Caco-2 (cell line): ENCODE measurements around the genes CDKN2A and ELAVL2.

- PRO-cap, result no peak
- RRBS, result no CpG with 5 or more reads among the region's 5 CpGs
Observed at GRCh38 chr9:20732129-20732567, 48.1 kb downstream of the FOCAD start.

GRCh38 chr9:21334359-21335319 is 565 bp downstream of the KLHL9 start:
- PRO-cap, result unidirectional peak, plus-strand start at chr9:21335156
- RRBS, result 3% methylated on average over 19 of the region's 40 CpGs

GRCh38 chr9:21519577-21520459 is 37.7 kb upstream of the IFNE start:
- PRO-cap, result no peak
- RRBS, result no CpG with 5 or more reads among the region's 5 CpGs

DNA sequence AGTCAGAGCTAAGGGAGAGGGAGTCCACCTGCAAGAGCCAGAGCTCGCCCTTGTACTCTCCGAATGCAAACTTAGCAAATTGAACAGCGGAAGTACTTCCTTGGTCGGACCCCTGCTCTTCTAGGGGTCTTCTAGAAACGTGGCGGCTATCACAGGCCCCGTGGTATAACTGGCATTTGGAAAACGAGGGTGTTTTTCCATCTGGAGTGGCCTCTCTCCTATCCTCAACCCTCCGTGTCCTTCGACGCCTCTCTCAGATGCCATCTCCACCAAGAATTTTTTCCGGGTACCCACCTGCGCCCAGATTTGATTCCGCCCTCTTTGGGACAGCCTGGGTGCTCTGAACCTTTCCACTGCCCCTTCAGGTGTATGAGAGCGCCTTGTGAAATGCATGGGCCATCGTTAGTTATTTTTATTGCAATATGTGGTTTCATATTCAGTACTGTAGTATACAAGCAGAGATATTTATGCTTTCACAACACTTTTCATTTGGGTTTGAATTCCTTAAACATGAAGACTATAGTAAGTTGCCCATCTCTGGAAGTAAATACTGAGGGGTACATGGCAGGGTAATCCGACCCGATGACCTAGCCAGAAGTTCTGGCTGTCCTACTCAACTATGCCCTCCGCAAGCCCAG is 78.1 kb upstream of the IFNE start:
- PRO-cap, result unidirectional peak, minus-strand start at position 65 of the sequence; unidirectional peak, minus-strand start at position 371 of the sequence
- RRBS, result no CpG with 5 or more reads among the region's 19 CpGs

GRCh38 chr9:21911087-21911951 is 63.3 kb downstream of the CDKN2A start:
- PRO-cap, result no peak
- RRBS, result no CpG with 5 or more reads among the region's 4 CpGs

- PRO-cap, result no peak
- RRBS, result 96% methylated on average over 13 of the region's 76 CpGs
Observed at GRCh38 chr9:21974283-21975497, at the start of gene CDKN2A. Gene CDKN2A, minus strand, starts transcription at chr9:21974857.

- PRO-cap, result bidirectional peak, plus-strand start at chr9:21994551, minus-strand start at chr9:21994380; bidirectional peak, plus-strand start at chr9:21994822, minus-strand start at chr9:21994683
- RRBS, result 4% methylated on average over 7 of the region's 40 CpGs
Observed at GRCh38 chr9:21994497-21994903, 14.6 kb downstream of the CDKN2B start.

- PRO-cap, result bidirectional peak, plus-strand start at chr9:21995136, minus-strand start at chr9:21995099; bidirectional peak, plus-strand start at chr9:21995467, minus-strand start at chr9:21995324
- RRBS, result no CpG with 5 or more reads among the region's 59 CpGs
Observed at GRCh38 chr9:21994904-21995618, 14.0 kb downstream of the CDKN2B start.

- PRO-cap, result bidirectional peak, plus-strand start at chr9:22008825, minus-strand start at chr9:22008707
- RRBS, result 3% methylated on average over 28 of the region's 46 CpGs
Observed at GRCh38 chr9:22008482-22009038, 545 bp downstream of the CDKN2B start.

DNA sequence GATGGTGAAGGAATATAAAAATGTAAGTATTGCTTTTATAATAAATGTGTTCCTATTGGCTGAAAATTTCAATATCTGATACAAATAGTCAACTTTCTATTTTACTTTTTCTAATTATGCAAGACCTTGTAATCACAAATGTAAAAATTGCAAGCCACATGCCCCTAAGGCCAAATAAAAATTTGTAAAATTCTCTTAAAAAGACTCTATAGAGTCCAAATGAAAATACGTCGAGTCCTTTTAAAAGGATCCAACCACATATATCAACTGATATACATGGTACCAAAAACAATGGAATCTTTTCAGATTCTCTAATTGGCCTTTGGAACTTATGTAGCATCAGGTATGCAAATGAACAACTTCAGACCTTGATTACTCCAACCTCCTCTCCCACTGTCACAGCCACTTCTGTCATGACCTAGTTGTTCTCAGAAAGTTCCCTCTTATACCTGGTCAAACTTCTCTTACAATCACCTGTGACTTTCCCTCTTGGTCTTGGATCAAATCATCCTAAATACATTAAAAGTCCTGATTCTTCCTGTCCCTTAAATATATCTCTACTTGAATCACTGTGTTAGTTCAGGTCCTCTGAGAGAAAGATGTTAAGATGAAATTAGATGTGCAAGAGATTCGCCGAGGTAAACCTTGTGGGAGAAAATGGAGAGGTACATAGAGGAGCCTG is 104.8 kb upstream of the CDKN2B start:
- PRO-cap, result no peak
- RRBS, result no CpG with 5 or more reads among the region's 4 CpGs

- PRO-cap, result no peak
- RRBS, result 8% methylated on average over 3 of the region's 58 CpGs
Observed at GRCh38 chr9:22447257-22448307, 958 bp downstream of the DMRTA1 start.

GRCh38 chr9:23537252-23538587 is 288.3 kb downstream of the ELAVL2 start:
- PRO-cap, result no peak
- RRBS, result no CpG with 5 or more reads among the region's 32 CpGs

GRCh38 chr9:23826114-23826607 is at the start of gene ELAVL2:
Gene ELAVL2, minus strand, starts transcription at chr9:23826240.
- PRO-cap, result bidirectional peak, plus-strand start at chr9:23826545, minus-strand start at chr9:23826365
- RRBS, result no CpG with 5 or more reads among the region's 30 CpGs

GRCh38 chr9:26925605-26926264 is 21.3 kb downstream of the PLAA start:
- PRO-cap, result no peak
- RRBS, result no CpG with 5 or more reads among the region's 4 CpGs

DNA sequence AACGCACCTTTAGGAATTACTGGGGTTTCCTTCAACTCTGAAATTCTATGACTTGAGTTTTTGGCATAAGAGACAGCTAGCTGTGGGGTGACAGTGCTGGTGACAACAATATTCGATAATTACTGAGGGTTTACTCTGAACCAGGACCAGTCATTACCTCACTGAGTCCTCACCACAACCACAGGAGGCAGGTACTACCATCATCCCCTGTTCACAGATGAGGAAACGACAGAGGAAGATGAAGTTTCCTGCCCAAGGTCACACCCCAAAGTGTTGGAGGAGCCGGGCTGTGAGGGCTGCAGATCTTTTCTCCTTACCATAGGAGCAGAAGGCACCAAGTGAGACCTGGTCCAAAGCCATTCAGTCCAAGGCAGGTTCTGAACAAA is 82.3 kb upstream of the EQTN start:
- PRO-cap, result no peak
- RRBS, result no CpG with 5 or more reads among the region's 4 CpGs

GRCh38 chr9:27489010-27489659 is 35.0 kb upstream of the IFNK start:
- PRO-cap, result no peak
- RRBS, result no CpG with 5 or more reads among the region's 8 CpGs

- PRO-cap, result no peak
- RRBS, result no CpG with 5 or more reads among the region's 2 CpGs
Observed at GRCh38 chr9:27499583-27499849, 24.6 kb upstream of the IFNK start.

DNA sequence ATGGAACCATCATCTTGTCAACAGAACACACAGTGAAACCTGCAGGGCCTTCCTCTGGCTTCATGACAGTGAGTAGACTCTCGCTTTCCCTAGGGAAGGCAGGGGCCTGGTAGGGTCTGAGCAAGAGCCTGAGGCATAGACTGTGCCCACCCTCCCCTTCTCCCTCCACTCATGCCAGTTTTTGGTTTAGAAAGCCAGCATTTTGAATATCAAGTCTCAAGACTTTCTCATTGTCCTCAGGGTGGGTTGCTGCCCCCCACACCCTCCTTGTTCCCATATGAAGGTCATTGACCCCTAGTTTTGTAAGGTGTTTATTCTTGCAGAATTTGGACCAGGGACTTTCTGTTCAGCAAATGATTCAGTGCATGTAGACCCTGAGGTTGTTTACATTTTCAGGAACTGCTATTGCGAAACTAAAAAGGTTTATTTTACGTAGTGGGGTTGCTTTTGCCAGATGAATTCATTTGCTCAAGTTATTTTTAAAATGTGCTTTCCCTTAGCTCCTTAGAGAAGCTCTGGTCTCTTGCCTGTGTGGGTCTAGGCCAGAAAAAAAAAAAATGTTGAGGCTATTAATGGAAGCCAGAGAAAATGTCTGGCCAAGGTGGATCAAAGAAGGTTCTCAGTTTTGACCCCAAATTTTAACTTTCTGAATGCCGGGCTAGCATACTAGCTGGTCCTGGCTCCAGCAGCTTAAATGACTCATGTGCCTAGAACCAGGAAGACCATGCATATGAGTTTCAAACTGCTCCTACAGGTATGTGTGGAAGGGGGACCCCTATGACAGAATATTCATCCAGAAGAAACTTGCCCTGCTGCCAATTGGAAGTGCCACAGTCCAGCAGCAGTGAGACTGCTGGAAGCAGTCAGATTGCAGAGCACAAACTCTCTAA is 10.1 kb upstream of the MOB3B start:
- PRO-cap, result no peak
- RRBS, result no CpG with 5 or more reads among the region's 4 CpGs

DNA sequence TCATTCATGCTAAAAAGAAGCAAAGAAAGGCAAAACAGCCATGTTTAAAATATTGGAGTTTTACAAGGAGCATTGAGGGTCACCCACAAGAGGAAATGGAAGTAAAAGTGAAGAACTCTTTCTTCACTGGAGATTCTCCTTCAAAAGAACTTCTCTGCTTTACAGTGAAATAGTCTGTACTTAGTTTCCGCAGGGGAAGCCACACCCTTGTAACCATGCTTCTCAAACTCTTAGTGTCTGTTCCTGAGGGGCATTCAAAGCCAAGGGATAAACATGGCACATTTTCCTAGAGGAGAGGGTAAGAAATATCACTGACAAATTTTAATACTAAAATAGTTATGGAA is 8.6 kb downstream of the C9orf72 start:
- PRO-cap, result no peak
- RRBS, result no CpG with 5 or more reads among the region's 1 CpG

DNA sequence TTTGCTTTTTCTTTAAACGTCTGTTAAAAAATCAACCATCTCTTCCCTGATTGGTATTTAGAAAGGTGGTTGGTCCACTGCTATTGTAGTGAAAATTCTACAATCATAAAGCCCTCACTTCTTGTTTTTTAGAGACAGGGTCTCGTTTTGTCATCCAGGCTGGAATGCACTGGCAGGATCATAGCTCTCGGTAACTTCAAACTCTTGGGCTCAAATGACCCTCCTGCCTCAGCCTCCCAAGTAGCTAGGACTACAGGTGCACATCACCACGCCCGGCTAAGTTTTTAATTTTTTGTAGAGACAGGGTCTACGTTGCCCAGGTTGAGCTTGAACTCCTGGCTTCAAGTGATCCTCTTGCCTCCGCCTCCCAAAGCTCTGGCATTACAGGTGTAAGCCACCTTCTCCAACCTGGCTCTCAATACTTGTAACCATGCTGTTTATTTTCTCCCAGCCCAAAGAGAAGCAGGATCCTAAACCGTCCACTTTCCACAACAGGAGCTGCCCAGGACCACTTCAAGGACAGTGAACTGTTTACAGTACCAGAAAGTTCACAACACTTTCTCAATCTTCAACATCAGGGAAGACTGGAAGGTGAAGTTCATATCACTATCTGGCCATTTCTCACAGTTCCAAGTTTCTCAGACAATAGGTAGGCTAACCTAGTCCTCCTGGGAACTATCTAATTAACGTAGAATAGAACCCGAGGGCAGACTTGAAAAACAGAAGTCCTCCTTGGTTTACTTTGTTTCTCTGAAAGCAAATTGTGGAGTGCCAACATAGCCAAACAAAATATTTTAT is 1.7 kb downstream of the C9orf72 start:
- PRO-cap, result no peak
- RRBS, result no CpG with 5 or more reads among the region's 10 CpGs